GM23338 (cell line): ENCODE measurements around the gene PPARA.

- PRO-cap, result no peak
- RAMPAGE, long total RNA, result no peak
Measured at GRCh38 chr22:45460042-45460784, 42.5 kb upstream of the FBLN1 start.

GRCh38 chr22:45518327-45518905 is 15.7 kb downstream of the FBLN1 start:
- PRO-cap, result no peak
- RAMPAGE, long total RNA, result no peak

DNA sequence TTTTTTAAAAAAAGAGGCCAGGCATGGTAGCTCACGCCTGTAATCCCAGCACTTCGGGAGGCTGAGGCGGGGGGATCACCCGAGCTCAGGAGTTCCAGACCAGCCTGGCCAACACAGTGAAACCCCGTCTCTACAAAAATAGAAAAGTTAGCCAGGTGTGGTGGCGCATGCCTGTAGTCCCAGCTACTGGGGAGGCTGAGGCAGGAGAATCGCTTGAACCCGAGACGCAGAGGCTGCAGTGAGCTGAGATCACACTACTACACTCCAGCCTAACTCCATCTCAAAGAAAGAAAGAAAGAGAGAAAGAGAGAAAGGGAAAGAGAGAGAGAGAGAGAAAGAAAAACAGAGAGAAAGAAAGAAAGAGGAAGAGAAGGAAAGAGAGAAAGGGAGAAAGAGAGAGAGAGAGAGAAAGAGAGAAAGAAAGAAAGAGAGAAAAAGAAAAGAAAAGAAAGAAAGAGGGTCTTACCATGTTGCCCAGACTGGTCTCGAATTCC is 22.2 kb downstream of the FBLN1 start:
- PRO-cap, result no peak
- RAMPAGE, long total RNA, result no peak

DNA sequence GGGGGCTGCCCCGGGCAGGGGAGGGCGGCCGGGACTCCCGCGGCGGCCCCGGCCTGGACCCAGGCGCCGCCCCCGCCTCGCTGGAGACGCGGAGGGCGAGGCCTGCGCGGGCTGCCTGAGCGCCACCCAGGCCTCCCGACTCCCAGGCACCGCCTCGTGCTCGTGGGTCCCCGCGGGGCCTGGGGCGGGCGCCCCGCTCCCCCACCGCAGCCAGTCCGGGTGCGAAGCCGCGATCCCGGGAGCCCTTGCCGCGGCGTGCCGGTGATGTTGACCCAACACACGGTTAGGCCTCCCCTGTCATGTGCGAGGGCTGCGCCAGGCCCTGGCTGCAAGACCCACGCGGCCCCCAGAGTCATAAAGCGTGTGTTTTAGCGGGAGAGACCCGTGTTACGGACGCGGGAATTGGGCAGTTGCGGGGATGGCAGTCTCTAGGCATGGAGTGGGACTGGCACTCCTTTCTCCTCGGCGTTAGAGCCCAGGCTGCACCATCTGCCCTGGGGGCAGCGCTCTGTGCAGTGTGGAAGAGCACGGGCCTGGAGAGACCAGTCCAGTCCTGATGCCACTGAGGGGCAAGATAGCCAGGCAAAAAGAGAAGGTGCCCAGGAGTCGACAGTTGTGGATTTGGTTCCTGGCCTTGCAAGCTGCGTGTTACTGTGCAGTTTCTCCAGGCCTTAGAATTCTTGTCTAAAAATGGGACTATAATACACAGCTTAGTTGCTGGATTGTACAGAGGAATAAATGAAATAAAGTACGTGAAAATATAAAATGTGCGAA is 749 bp downstream of the ATXN10 start:
- PRO-cap, result bidirectional peak, plus-strand start at position 213 of the sequence, minus-strand start at position 90 of the sequence; bidirectional peak, plus-strand start at position 351 of the sequence, minus-strand start at position 303 of the sequence; bidirectional peak, plus-strand start at position 485 of the sequence, minus-strand start at position 512 of the sequence
- RAMPAGE, long total RNA, result no peak

DNA sequence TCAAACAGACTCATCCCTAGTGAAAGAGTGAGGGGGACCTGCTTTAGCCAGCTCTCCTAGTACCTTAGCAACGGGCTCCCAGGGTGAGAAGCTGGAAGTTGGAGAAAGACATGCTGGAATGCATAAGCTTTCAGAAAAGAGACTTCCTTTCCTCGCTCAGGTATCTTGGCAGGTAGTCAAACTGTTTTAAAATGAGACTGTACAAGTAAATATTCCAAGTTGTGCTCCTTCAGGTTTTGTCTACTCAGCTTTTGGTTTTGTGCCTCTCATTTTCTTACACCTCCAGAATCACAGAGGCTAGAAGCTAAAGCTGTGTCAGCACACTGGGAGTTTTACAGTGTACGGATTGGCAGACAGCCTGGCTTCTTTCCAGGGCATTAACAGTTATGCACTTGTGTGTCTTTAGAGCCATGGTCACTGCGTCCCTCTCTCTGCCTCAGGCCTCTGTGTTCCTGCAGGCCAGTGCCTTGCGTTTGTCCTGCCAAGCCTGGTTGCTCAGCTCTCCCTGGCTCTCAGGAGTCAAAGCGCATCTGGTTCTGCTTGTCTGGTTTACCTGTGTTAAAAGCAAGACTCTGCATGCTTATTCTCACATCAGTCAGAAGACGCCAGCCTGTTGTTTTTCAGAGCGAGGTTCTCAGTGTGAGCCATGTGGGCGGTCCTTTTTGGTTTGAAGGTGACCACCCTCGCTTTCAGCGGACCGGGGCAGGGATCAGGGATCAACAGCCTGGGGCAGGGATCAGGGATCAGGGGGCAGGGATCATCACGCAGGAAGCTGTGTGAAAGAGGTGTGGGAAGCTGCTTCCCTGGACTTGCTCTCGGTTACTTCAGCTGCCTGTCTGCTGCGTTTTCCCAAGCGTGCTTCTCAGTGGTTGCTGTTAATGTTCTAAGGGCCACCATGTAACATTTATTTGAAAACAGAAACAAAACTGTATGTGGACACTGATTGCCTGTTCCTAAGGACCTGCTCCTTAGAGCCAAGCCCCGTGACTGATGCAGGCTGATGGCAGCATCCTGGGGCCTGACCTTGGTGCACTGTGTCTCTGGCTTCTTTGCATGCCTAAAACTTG is 146.6 kb downstream of the ATXN10 start:
- PRO-cap, result no peak
- RAMPAGE, long total RNA, result no peak

DNA sequence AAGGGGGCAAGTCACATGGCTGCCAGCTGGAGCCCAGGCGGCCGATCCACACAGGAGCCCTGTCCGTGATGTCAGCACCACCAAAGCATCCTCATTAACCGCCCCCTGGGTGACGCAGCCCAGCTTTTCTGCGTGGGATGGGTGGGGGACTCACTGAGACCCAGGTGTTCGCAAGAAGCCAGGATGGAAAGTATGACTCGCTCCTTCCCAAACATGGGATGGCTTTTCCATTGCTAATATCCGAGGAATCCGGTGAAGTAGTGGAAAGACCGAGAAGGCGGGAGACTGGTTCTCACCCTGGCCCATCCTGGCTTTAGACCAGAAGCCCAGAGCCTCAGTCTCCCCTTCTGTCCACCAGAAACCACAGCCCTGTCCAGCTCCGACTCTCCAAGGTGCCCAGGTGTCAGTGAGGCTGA is 46.7 kb upstream of the WNT7B start:
- PRO-cap, result no peak
- RAMPAGE, long total RNA, result no peak

- PRO-cap, result bidirectional peak, plus-strand start at chr22:46036113, minus-strand start at chr22:46035949
- RAMPAGE, long total RNA, result no peak
Measured at GRCh38 chr22:46035905-46036798, 59.2 kb upstream of the WNT7B start.

DNA sequence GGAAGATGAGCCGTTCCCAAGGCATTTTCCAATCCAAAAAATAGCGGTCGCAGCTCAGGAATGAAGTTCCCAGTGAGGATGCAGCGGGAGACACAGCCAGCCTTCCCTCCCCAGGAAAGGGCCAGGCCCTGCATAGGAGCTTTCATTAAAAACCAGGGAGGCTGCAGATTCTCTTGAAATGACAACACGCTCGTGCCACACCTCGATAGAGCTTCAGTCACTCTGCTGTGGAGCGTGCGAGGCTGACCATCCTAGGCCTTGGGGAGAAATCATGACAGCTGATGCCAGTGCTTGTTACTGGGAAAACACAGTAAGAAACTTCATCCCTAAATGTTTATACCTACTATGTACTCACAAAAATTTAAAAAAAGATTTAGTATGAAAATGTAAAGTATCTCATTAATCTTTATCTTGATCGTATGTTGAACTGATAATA is 65.9 kb upstream of the WNT7B start:
- PRO-cap, result no peak
- RAMPAGE, long total RNA, result no peak

GRCh38 chr22:46089903-46090410 is 60.4 kb upstream of the PPARA start:
- PRO-cap, result no peak
- RAMPAGE, long total RNA, result no peak

DNA sequence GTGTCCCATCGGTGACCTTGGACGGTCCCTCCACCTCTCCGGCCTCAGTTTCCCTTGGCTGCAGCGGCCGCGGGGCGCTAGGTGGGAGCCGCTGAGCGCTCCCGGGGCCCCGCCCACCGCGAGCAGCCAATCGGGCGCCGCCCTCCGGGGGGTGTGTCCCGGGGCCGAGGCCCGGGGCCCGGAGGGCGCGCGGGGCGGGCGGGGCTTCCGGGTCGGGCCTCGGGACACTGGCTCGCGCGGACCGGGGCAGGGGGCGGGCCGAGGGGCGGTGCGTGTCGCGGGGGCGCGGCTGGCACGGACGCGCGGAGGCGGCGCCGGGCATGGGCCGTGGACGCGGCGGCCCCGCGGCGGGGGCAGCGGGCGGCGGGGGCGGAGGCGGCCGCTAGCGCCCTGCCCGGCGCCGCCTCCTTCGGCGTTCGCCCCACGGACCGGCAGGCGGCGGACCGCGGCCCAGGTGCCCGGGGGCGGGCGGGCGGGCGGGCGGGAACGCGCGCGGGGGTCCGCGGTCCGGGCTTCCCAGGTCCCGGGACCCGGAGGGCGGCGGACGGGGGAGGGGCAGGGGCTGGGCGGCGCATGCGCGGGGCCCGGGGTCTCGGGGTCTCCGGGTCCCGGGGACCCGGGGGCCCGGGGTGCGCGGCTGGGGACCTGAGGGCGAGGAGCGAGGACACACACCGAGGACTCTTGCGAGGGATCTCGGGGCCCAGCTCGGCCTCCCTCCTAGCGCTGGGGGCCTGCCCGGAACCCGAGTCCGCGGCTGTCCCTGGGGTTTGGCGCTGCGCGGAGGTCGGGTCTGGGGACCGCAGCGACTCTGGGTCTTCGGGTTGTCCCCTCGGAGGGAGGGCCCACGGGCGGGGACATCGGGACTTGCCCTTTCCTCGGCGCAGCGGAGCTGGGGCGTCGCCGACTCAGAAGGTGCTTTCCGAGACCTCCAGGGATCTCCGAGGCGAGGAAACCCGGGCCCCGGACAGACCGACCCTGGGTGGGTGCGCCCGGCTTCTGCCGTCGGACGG is at the start of gene PPARA:
Gene PPARA (plus strand): TSS at position 328 of the 1,010 bp plus-strand sequence.
- PRO-cap, result bidirectional peak, plus-strand start at position 231 of the sequence, minus-strand start at position 56 of the sequence
- RAMPAGE, long total RNA, result no peak

DNA sequence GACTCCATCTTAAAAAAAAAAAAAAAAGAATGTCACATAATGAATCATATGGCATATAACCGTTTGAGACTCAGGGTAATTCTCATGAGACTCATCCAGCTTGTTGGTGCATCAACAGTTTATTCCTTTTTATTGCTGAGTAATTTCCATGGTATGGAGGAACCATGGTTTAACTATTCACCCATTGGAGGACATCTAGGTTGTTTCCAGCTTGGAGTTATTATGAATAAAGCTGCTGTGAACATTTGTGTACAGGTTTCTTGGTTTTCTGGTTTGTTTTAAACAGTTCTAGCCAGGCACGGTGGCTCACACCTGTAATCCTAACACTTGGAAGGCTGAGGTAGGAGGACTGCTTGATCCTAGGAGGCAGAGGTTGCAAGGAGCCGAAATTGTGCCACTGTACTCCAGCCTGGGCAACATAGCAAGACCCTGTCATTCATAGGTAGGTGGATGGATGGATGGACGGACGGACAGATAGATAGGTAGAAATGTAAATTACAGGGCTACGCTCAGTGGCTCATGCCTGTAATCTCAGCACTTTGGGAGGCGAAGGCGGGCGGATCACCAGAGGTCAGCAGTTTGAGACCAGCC is 25.5 kb downstream of the PPARA start:
- PRO-cap, result no peak
- RAMPAGE, long total RNA, result no peak

DNA sequence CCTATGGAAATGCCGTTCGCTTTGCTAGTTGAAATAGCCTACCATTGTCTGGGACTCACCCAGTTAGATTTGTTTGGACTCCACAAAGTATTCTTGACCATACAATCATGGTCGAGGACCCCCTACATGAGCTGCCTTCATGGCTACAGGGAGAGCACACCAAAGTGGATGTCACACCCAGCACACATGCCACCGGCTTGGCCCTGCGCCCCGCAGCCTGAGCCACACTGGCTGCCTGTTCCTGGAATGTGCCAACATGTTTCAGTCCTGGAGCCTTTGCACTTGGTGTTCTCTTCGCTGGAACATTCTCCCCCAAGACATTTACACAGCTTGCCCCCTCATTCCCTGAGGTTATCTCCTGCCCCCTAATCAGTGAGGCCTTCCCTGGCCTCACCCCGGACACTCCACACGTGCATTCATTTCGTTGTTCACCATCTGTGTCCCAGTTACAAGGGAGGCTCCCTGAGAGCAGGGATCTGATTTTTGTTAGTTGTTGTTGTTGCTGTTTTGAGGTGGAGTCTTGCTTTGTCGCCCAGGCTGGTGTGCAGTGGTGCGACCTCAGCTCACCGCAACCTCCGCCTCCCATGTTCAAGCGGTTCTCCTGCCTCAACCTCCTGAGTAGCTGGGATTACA is 46.0 kb downstream of the PPARA start:
- PRO-cap, result no peak
- RAMPAGE, long total RNA, result no peak

DNA sequence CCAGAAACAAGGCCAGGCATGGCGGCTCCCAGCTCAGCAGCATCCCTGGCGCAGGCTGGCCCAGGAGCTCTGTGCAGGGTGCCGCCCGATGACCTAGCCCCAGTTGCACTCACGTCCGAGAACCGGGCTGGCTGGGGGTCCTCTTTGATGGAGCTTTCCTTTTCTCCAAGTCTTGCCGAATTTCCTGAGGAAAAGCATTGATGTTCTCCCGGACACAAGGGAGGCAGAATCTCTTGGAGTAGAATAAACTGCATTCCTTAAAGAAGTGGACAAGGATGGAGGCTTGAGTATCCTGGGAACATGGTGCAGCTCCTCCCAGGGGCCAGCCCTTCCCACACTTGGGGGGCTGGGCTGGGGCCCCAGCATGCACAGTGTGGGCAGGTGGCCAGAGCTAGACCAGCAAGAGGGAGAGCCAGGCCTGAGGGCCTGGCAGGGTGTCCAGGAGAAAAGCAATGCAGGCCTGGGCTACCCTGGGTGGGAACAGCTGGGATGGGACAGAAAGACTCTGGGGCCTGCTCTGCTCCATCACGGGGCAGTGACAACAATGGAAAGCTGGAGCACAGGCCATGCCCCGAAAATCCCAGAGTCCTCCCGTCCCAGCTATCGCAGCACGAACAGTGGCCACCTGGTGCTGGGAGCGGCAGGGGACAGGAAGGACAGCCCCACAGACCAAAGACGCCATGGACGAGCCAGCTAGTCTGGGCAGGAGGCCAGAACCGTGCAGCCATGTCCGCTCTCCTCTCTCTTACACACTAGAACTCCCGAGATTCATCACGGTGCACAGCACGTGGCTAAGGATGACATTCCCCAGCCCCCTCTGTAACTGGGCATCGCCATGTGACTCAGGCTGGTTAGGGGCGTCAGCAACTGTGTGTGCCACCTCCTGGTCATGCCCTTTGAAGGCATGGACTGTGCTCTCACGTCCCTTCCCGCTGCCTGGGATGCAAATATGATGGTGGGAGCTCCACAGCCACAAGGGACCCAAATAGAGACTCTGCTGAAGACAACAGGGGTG is 4.8 kb downstream of the CDPF1 start:
- PRO-cap, result no peak
- RAMPAGE, long total RNA, result no peak

DNA sequence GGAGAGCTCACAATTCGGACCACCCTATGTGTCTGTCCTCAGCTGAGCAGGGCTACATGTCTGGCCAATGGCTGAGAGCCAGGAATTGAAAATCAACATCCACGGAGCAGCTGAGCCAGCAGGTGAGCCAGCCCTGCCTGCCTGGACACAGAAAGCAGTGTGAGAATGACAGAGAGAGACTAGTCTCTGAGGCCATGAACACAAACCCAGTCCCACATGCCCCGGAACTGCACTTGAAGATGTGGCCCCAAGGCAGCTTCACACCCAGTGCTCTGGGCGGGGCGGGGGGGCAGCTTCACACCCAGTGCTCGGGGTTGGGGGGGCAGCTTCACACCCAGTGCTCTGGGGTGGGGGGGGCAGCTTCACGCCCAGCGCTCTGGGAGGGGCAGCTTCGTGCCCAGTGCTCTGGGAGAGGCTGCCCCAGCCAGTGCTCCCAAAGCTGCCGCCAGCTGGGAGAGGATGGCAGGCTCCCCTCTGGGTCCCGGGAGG is 37.7 kb downstream of the TRMU start:
- PRO-cap, result no peak
- RAMPAGE, long total RNA, result no peak

DNA sequence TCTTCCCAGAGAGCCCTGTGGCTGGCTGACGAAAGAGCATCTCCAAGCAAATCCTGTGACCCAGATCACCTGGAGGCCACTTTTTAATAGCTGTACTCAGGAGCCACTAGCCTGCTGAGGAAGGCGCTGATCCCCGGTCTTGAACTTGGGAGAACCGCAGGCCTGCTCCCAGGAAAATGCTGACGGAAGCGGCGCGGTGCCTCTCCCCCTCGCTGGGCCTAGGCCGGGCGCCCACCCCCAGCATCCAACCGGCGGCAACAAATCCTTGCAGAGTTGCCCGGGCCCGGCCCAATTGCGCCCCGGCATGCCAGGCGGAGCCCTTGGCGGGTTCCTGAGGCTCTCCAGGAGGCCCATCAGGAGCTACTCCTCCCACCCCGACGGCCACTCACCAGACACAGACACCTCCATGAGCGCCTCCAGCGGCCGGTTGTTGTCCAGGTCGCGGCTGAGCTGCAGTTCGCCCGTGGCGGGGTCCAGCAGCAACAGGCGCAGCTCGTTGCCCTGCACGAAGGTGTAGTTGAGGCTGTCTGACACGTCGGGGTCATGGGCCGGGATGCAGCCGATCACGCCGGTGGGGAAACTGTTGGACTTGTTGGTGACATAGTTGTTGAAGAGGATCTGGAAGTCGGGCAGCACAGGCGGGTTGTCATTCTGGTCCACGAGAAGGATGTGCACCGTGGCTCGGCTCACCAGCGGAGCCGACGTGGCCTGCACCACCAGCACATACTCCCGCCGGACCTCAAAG is 4.0 kb downstream of the CELSR1 start:
- PRO-cap, result no peak
- RAMPAGE, long total RNA, result no peak

DNA sequence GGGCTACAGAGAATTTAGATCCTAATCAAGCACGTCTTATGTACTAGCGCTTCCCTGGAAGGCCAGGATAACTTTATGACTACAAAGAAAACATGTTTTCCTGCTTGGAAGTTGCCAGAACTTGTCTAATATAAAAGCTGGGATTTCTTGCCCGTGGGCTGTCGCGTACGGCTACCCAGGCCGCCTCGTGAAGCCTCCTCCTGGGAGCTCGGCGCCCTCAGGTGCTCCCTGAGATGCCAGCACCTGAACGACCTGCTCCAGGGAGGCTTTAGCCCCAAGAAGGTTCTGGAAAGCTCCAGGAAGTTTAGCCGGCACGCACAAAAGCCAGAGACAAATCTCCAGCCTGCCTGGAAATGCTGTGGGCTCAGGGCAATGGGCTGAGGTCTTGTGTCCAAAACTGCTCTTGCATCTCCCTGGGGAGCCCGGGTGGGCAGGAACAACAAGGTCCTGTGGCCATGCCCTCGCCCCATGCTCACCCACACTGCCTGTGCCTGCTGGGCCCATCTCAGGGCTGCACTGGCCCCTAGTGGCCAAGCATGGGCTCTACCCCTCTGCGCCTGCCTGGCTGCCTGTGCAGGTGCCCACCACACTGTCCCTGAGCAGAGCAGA is 4.6 kb upstream of the CELSR1 start:
- PRO-cap, result no peak
- RAMPAGE, long total RNA, result no peak

DNA sequence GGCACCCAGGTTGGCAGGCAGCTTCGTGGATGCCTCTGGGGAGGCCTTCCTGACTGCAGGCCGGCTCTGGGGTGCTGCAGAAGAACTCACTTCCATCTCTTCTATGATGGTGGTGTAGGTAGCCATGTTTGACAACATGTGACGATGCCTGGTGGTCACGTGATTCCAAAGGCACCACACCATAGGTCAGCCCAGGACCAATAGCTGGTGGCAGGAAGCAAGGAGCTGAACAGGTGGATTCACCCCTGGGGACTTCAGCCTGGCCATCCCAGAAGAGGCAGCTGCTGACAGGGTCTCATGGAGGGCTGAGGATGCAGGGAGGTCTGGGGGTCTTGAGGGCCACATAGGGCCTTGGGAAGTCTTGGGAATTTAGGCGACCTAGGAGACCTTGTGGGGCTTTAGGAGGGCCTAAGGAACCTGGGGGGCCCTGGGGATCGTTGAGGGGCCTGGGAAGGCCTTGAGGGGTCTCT is 24.2 kb upstream of the CELSR1 start:
- PRO-cap, result bidirectional peak, plus-strand start at position 271 of the sequence, minus-strand start at position 105 of the sequence
- RAMPAGE, long total RNA, result no peak

DNA sequence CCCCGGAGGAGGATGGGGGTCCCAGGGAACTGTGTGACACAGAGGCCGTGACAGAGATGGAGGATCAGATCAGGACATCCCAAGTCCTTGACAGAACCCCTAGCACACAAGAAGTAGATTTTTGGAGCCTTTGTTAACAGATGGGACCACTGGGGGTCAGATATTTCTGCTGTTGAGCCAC is 21.3 kb upstream of the GRAMD4 start:
- PRO-cap, result no peak
- RAMPAGE, long total RNA, result no peak

DNA sequence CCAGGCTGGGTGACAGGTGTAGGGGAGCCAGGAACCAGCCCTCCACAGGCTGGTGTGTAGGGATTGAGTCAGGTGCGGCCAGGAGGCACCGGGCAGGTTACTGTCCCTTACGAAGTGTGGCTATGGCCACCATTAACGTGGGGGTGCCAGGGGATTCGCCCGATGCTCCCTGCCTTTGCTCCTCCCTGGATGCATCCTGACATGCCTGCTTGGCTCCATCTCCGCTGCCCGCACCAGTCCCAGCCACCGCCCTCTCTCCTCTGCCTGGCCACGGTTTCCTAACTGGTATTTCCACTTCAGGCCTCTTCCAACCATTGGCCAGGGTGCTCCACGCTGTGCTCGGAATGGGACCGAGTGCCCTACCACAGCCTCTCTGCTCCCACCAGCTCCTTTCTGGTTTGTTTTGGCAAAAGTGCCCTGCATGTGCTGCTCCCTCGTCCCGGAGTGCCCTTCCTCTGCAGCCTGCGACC is 12.8 kb upstream of the GRAMD4 start:
- PRO-cap, result no peak
- RAMPAGE, long total RNA, result no peak

GRCh38 chr22:46609048-46609417 is 11.2 kb upstream of the GRAMD4 start:
- PRO-cap, result no peak
- RAMPAGE, long total RNA, result no peak